Left common carotid artery plus branches (tissue), 1 donor: ENCODE data around the genes CENPC, UBA6 and UGT2A2.

GRCh38 chr4:57094089-57095416 is 15.6 kb downstream of the IGFBP7 start:
- PRO-cap = no peak

DNA sequence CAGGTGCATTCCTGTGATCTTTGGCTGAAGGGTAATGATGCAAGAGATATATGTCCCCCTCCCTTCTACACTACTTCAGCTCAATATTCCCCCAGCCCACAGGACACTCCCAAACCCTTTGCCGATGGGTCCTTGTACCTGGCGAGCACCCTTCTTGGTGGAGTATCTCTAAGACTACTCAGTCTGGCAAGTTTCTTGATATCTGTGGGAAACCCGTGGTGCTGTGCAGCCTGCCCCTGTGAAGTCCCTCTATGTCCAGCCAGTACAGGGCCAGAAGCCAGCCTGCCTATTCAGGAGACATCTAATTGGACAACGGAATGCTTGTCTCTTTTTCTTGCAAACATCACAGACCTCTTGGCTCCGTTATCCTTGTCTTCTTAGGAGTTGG is 3.6 kb upstream of the IGFBP7 start:
- PRO-cap = no peak

GRCh38 chr4:60836752-60837355 is 363.3 kb upstream of the ADGRL3 start:
- PRO-cap = no peak

DNA sequence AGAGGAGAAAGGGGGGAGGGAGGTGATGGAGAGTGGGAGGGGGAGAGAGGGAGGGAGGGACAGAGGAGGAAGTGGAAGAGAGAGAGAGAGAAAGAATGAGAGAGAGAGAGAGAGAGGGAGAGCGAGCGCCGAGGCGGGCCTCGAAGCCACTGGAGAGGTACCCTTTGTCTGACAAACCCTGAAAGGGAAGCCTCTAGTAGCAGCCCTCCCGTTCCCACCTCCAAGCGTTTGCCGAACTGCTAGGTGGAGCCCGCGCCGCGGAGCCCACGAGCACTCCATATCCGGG is 226 bp upstream of the ADGRL3 start:
- PRO-cap = no peak

DNA sequence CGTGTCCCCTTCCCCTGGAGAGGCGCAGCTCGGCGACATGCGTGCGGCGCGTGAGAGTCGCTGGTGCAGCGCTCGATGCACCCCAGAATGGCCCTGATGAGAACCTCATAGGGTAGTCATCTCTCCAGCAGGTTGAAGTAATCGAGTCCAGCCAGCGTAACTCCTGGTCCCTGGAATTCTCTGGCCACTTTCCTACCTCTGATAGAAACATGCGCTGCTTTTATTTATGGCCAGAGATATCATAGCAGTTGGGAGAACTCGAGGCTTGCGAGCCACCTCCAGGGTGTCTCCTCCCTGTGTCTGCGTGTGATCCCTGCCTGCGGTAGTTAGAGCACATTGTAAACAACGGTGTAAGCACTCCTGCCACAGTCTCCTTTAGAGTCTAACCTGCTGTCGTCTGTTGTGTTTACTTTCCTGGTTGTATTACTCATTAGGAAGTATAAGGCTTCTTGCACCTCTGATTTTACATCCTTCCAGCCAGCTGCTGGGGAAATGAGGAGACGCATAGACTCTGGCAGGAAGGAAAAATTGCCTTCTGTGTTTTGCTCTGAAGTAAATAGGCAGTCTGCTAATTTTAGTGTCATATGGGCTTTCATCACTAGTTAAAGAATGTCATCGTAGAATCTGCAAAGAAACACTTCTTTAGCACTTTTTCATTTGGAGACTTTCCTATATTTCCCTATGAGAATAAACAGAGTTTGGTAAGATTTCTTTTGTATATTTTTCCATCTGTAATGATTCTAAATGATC is 3.1 kb downstream of the ADGRL3 start:
- PRO-cap = unidirectional peak, minus-strand start at position 89 of the sequence

GRCh38 chr4:61646607-61646993 is 446.5 kb downstream of the ADGRL3 start:
- PRO-cap = no peak

- PRO-cap = no peak
These were observed 471.5 kb downstream of the TECRL start for GRCh38 chr4:63937759-63938146.

GRCh38 chr4:65024230-65024573 is 615.0 kb upstream of the TECRL start:
- PRO-cap = no peak

DNA sequence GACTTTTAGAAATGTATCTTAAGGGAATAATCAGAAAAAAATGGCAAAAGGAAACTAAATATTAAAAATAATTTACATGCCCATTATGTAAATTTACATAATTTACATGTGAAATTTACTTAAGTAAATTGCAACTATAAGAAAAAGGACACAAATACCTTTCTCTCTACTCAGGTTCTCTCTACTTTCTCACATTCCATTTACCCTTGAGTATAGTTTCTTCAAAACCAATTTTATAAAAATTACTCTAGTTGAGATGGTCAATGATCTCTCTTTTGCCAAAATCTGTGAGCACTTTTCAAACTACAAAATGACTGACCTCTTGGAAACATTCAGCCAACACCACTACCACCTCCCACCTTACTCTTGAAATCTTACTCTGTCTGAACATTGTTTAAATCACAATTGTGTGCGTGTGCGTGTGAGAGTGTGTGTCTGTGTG is 337.2 kb downstream of the EPHA5 start:
- PRO-cap = no peak

- PRO-cap = no peak
These were observed 91.4 kb downstream of the CENPC start for GRCh38 chr4:67453743-67454373.

DNA sequence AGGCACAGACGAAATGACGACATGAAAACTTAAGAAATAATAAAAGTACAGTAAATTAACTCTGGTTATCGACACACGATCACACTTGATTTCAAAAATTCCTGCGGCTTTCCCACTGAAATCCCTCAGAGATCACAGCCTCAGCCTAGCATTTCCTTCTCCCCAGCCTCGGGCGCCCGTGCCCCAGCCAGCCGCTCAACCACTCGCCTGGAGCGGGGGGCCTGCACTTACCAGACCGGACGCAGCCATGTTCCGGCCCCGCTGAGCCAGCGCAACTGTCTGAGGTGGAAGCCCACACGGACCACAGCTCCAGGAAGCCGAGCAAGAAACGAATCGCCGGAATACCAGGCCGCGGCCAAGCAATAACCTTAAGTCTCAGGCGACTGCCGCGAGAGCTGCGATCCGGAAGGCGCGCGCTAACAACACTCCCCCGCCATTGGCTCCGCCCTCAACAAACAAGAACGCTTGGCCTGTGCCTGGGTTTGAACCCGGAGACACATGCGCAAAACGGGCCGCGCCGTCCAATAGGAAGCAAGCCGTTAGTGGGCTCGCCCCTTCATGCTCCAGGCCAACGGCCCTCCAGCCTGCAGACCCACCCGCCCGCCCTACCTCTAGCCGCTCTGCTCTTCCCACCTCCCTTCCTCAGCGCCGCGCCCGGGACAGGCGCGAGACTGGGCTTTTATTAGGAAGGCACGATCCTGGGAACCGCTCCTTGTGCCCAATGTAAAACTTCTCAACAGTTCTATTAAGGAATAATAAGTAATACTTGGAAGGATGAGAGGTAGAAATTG is at the start of gene CENPC:
Gene CENPC, minus strand, starts transcription at position 397 of the 791 bp plus-strand sequence.
- PRO-cap = bidirectional peak, plus-strand start at position 645 of the sequence, minus-strand start at position 343 of the sequence

DNA sequence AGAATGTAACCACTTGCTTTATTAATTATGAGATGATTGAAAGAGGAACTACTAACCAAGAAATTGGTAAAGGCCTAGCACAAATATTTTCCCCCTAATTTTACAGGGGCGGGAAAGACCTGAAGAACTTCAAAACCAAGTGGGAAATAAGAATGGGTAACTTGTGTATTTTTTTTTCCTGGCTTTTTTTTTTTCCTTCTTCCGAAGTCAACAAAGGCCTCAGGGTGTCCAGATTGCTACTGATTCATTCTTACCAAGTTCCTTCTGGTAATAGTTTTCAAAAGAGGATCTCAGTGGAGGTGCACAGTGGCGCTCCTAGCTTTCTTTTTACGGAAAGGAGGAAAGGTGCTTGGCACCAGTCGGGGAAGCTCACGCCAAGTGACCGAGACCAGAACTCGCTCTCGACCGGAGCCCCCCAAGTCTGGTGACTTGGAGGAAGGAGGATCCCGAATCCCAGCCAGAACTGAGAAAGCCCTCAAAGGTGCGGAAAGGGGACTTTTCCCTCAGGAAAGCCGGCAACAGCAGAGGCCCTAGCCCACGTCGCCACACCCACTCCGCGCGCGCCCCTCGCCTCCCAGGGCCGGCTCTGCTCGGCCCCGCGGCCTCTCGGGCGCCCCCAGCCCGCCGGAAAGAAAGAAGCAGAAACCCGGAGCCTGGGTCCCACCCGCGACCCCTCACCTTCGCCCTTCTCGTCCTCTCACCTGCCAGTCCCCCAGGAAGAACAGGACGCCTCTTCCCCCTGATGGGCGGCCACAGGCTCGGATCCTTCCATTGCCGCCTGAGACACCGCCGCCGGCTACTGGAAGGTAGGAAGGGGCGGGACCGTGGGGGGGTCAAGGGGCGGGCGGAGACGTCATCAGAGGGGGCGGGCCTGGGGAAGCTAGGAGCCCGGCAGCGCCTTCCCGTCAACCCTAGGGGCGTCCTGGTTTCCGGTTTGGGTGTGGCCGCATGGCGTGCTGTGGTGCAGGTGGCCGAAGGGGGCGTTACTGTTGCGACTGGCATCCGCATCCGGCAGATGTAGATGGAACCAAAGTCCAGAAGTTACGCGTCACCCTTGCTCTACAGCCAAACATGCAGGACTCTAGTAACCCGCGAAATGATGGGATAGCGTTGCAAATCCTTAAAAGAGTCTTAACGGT is at the start of gene UBA6:
Gene UBA6, minus strand, starts transcription at position 808 of the 1,139 bp plus-strand sequence.
- PRO-cap = unidirectional peak, plus-strand start at position 280 of the sequence; bidirectional peak, plus-strand start at position 1,037 of the sequence, minus-strand start at position 798 of the sequence

DNA sequence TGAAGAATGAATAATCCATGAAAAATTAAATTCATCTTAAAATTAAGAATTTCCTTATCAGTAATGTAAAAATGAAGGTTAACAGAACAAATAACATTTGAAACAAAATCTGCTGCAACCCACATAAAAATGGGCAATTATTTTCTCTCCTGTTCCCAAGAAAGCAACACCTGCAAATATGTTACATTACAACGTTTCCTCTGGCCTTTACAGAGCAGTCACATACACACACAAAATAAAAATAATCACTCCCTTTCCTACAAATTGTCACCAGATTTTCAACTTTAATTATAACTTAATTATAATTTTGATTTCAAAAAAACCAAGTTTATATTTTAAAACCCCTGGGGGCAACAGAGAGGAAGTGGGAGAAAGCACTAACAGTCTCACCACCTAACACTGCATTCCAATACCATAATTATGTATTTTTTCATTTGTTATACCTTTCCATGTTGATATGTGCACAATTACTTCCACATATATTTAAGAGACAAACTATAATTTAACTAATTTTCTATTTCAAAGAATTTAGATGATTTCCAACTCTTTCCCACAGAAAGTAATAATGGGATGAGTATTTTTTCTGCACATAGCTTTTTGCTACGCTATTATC is 21.7 kb downstream of the YTHDC1 start:
- PRO-cap = no peak

DNA sequence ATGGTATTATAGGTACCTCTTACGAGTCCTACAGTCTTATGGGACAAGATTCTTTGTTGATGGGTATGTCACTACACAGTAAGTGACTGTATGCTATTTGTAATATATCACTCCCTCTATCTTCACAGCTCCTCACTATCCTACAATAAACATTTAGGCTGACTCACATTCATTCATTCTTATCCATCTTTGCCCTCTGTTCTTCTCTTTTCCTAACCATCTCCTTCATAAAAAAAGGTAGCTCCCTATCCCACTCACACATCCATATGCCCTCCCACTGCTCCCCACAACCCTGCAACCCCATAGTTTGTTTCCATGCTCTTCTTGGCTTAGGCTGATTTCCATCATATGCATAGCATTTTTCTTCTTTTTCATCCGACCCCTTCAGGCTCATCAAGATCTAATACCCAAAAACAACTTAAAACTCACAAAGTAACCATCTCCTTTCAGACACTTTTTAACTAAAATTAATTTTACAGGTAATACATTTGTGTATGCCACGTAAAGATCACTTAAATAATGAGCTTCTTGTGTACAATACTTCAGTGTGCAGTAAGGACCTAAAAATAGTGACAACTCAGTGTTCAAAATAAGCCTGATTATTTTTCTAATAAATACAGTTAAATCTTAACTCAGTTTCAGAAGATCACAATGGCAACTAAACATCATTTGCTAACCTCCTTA is 20.8 kb downstream of the YTHDC1 start:
- PRO-cap = no peak

- PRO-cap = no peak
These were observed 23.6 kb upstream of the YTHDC1 start for GRCh38 chr4:68373397-68373891.

DNA sequence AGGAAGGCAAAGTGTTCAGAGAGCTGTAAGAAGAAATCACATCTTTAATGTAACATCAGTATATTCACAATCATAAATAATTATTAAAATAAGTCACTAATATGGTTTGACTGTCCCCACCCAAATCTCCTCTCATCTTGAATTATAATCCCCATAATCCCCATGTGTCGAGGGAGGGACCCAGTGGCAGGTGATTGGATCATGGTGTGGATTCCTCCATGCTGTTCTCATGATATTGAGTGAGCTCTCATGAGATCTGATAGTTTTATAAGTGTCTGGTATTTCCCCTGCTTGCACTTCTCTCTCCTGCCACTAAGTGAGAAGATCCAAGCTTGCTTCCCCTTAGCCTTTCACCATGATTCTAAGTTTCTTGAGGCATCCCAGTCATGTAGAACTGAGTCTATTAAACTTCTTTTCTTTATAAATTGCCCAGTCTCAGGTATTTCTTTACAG is 9.8 kb downstream of the UGT2B17 start:
- PRO-cap = no peak

DNA sequence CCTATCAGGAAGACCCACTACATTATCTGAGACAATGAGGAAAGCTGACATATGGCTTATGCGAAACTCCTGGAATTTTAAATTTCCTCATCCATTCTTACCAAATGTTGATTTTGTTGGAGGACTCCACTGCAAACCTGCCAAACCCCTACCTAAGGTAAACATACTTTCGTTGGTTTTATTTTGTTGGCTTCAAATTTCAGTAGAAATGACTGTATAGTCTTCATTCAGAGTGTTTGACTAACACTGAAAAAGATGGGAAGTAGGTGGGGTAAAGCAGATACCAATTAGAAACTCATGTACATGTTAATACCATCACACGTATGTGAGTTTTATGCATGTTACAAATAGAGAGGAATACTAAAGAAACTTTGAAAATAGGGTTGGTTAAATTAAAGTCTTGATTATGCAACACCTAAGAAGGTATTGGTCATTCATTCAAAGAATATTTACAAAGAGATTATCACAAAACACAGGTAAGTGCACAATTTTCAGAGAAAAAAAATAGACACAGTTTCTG is 2.3 kb downstream of the UGT2B10 start:
- PRO-cap = no peak

DNA sequence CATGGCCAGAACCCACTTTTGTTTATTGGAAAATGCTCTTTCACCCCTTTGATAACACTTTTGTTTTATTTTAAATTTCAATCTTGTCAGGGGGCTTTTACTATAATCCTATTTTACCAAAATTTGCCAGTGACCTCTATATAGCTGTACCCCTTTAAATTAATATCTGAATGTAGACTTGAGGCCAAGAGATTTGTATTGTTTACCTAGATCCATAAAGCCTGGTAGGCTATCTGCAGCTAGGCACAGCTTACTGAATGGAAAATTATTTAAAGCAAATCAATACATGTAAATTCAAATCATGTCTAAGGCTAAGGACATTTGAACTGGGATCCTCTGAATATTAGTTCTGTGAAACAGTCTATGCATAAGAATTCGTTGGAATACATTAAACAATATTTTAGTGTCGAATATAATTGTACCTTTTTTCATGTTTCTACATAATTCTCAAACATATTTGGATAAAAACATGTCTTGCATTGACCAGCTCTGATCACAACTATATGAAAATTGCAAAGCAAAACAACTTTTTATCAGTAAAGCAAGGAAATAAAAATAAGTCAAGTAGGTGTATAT is 1.6 kb downstream of the UGT2A3 start:
- PRO-cap = no peak

GRCh38 chr4:69051683-69051994 is 44.6 kb upstream of the UGT2B7 start:
- PRO-cap = no peak

DNA sequence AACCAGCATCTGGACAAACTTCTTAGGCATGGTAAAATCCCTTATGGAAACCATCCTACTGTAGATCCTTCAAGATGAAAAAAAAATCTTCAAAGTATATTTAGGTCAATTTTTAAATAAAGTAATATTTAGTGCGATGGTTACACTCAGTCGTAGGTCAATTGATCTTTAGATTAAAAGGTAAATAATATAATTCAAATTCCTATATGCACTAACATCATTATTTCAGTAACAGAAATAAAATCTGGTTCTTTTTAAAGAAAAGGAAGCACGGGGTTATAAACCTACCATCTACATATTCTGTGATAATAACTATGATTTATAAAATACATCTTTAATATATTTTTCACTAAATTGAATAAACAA is at the start of gene UGT2A2:
Gene UGT2A2, minus strand, starts transcription at position 56 of the 366 bp plus-strand sequence.
- PRO-cap = no peak